Ovary (tissue), 7 donors: ENCODE data around the gene MTA1.

GRCh38 chr14:105388603-105389240, 9.6 kb upstream of the TEX22 start:
- PRO-cap, 7 experiments, result no peak in any of the 7 experiments
- RAMPAGE, long total RNA, 2 experiments, result no peak in any of the 2 experiments

DNA sequence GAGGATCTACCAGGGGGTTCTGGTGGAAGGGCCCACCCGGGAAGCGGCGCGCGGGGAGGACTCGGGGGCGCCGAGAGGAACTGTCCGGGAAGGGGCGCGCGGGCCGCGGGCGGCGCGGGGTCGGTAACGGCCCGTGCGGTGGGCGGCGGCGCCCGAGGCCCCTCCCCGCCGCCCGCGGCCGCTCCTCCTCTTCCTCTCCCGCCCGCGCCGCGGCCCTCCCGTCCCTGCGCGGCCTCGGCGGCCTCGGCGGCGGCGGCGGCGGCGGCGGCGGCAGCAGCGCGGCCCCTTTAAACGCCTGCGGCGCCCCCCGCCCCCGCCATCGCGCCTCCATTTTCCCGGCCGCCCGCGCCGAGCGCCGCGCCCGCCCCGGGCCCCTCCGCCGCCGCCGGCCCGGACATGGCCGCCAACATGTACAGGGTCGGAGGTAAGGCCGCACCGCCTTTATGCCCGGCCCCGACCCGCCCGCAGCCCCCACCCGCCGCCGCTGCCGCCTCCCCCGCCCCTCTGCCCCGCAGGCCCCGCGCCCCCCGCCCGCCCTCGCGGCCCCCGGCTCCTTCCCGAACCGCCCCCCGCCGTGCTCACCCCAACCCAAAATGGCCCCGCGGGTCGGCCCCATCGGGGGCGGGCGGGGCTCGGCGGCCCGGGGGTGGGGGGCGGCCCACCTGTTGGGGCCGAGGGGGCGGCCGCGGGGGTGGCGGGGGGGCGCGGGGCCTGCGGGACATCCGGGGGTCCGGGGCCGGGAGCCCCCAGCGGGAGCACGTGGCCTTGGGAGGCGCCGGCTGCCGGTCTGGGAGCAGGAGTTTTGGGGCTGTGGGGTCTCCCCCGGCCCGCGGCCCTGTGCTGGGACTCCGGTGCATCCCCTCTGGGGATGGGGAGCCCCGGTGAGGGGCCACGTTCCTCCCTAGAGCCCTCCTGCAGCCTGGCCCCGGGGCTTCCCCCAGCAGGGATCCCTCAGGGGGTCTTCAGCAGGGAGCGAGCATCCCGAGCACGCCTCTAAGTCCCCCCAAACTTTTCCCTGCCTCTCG, at the start of gene MTA1:
TSS of gene MTA1 (plus strand) at position 188 of the 1,025 bp plus-strand sequence.
- PRO-cap, 7 experiments, result peak in 7 of 7 experiments; most common plus-strand start position 221 of the sequence (in 5); most common minus-strand start position 128 of the sequence (in 7)
- RAMPAGE, long total RNA, 2 experiments, result no peak in any of the 2 experiments

GRCh38 chr14:105432589-105433128, 13.0 kb downstream of the MTA1 start:
- PRO-cap, 7 experiments, result no peak in any of the 7 experiments
- RAMPAGE, long total RNA, 2 experiments, result no peak in any of the 2 experiments

DNA sequence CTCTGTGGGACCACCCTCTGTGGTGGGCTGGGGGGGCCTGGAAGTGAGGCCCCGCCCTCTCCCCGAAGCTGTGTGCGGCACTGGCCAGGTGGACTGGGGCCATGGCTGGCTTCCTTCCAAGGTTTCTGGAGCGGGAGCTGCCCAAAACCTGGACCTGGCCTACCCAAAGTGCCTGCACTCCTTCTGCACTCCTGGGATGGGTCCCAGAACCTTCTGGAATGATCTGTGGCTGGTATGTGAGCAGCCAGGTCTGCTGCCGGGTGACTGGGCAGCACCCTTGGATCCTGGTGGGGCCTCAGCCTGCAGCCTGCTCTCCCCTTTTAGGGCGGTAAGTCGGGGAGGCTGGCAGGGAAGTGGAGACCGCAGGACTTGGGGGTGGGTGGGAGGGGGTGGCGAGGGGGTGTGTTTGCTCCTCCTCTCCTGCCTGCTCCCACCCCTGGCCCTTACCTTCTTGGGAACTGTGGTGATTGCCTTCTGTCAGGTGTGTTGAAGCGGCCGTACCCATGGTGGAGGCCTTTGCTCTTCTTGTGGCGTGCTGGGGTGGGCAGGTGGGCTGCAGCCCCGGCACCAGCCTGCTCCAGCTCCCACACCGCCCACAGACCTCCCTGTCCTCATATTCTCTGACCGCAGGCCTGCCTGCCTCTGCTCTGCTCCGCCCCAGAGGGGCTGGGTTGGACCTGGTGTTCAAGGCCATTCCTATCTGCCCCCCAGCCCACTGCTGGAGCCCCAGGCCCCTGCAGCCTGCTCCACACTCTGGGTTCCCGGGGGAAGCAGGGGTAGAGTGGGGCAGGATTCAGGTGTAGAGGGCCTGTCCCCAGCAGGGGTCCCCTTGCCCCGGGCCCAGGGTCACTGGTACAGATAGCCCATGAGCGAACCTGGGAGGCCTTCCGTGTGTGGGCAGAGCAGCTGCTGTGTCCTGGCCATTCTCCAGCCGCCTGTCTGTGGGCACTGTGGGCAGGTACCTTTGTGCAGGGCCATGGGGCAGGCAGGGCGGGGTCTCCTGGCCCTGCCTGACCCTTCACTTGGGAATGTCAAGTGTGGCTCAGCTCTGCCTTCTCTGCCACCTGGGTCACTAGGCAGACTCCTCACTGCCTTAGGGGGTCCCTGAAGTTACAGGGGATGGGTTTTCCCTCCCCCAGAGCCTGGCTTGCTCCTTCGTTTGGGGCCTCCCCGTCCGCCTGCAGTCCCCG, 5.1 kb downstream of the TEDC1 start:
- PRO-cap, 7 experiments, result no peak in any of the 7 experiments
- RAMPAGE, long total RNA, 2 experiments, result no peak in any of the 2 experiments

DNA sequence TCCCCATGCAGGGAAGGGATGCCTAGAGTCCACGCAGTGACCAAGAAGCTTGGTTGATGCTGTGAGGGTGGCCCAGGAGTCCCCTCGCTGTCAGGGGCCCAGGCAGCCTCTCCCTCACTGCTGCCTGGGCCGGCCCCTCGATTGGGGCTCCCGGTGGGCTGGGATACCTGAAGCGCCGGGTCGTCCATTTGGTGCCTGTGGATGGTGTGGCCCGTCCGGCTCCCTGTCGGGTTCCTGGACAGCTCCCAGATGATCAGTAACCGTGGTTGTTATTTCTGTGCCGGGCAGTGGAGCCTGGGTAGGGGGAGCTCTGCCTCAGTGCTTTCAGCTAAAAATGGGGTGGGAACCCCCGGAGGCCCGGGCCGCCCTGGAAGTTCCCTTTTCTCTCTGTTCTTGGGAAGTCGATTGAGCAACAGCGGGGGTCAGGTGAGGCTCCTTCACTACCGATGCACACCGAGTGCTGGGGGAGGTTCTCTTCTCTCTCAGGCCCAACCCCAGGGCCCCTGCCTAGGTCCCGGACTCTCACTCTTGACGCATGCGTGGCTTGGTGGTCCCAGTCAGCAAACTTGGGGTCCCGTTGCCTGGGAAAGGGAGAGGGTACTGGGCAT, 78.6 kb downstream of the TMEM121 start:
- PRO-cap, 7 experiments, result no peak in any of the 7 experiments
- RAMPAGE, long total RNA, 2 experiments, result no peak in any of the 2 experiments

DNA sequence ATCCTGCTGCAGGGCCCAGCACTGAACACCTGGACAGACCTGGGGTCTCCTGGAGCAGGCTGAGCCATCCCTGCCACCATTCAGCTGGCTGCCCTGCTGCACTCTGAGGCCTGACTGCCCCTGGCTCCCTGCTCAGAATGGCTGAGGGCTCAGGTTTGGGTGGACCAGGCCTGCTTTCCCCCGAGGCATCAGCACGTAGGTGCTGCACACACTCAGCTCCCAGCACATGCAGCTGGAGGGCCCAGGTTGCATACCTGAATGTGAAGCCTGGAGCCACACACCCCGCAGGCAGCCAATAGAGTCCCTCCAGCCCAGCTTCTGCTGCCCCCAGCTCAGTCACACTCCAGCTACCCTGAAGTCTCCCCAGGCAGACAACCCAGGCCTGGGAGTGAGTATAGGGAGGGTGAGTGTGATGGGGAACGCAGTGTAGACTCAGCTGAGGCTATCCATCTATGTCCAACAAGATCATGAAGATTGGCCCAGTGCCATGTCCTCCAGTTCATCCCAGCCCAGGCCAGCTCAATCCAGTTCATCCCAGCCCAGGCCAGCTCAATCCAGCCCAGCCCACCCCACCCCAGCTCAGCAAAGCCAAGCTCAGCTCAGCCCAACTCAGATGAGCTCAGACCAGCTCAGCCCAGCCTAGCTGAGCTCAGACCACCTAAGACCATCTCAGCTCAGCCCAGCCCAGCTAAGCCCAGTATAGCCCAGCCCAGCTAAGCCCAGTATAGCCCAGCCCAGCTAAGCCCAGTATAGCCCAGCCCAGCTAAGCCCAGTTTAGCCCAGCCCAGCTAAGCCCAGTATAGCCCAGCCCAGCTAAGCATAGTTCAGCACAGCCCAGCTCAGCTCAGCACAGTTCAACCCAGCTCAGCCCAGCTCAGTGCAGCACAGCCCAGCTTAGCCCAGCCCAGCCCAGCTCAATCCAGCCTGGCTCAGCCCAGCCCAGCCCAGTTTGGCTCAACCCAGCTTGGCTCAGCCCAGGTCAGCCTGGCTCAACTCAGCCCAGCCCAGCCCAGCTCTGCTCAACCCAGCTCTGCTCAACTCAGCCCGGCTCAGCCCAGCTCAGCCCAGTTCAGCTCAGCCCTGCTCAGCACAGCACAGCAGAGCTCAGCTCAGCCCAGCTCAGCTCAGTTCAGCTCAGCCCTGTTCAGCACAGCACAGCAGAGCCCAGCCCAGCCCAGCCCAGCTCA, 330.5 kb downstream of the TMEM121 start:
- PRO-cap, 7 experiments, result no peak in any of the 7 experiments
- RAMPAGE, long total RNA, 2 experiments, result no peak in any of the 2 experiments

DNA sequence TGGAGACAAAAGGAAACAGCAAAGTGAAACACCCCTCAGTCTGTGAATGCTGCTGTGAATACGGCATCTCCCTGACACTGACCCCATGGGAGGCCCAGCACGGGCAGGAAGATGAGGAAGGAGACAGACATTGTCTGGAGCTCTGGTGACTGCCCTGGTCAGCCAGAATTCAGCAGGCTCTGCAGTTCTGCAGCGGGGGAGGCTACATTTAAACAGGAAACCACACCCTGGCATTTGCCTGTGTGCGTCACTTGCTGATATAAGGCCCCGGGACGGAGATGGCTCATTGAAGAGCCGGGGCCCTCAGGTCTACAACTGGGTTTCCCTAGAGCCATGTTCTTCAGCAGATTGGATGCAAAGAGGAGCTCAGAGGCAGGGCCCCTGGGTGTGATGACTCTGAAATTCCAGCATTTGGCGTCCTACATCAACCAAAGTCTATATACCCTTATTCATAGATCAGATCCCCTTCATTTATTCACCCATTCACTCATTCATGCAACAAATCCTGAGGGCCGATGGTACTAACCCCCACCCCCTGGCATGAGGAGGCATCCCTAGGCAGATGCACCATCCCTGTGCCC, 413.8 kb downstream of the TMEM121 start:
- PRO-cap, 7 experiments, result no peak in any of the 7 experiments
- RAMPAGE, long total RNA, 2 experiments, result no peak in any of the 2 experiments

- PRO-cap, 7 experiments, result no peak in any of the 7 experiments
- RAMPAGE, long total RNA, 2 experiments, result no peak in any of the 2 experiments
Observed at GRCh38 chr14:106204136-106204815, 677.9 kb downstream of the TMEM121 start.

- PRO-cap, 7 experiments, result no peak in any of the 7 experiments
- RAMPAGE, long total RNA, 2 experiments, result start-site peak on the minus strand in 1 of 2 experiments, at chr14:106360317-106360323 at its widest, 29 reads per replicate
Observed at GRCh38 chr14:106360083-106360501, 833.7 kb downstream of the TMEM121 start.

GRCh38 chr14:106421969-106422402, 895.6 kb downstream of the TMEM121 start:
- PRO-cap, 7 experiments, result no peak in any of the 7 experiments
- RAMPAGE, long total RNA, 2 experiments, result start-site peak on the minus strand in 1 of 2 experiments, at chr14:106422180-106422184 at its widest, 153 reads per replicate

DNA sequence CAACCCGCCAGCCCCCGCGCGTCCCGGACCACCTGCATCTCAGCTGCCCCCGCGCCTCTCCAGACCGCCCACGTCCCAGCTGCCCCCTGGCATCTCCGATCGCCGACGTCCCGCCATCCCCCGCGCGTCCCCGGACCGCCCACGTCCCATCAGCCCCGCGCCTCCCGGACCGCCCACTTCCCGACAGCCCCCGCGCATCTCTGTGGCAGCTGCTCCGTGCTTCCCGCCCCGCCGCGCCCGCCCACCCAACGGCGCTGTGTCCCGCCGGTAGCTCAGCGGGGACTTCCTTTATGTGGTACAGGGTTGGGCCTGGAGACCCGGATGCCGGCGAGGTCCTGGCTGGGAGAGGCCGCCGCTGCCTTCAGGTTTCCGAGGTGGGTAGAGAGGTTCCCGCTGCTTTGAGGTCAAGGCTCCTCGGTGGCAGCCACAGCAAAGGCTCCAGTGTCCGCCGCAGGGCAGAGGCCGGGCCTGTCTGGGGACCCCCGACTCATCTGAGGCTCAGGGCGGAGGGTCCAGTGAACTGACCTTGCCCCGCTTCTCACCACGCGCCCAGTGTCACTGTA, 956.0 kb downstream of the TMEM121 start:
- PRO-cap, 7 experiments, result no peak in any of the 7 experiments
- RAMPAGE, long total RNA, 2 experiments, result no peak in any of the 2 experiments

- PRO-cap, 7 experiments, result no peak in any of the 7 experiments
- RAMPAGE, long total RNA, 2 experiments, result no peak in any of the 2 experiments
Observed at GRCh38 chr14:106509940-106510139, 983.5 kb downstream of the TMEM121 start.

- PRO-cap, 7 experiments, result no peak in any of the 7 experiments
- RAMPAGE, long total RNA, 2 experiments, result start-site peak on the minus strand in 1 of 2 experiments, at chr14:106557471-106557477 at its widest, 31 reads per replicate
Observed at GRCh38 chr14:106557290-106557795, 1031.0 kb downstream of the TMEM121 start.

GRCh38 chr14:106592960-106593366, 1066.6 kb downstream of the TMEM121 start:
- PRO-cap, 7 experiments, result no peak in any of the 7 experiments
- RAMPAGE, long total RNA, 2 experiments, result start-site peak on the minus strand in 2 of 2 experiments, at chr14:106593193-106593205 at its widest, 38 to 112 reads per replicate

GRCh38 chr14:106675335-106675768, 1149.0 kb downstream of the TMEM121 start:
- PRO-cap, 7 experiments, result no peak in any of the 7 experiments
- RAMPAGE, long total RNA, 2 experiments, result start-site peak on the minus strand in 1 of 2 experiments, at chr14:106675537-106675544 at its widest, 17 reads per replicate

- PRO-cap, 7 experiments, result peak in 7 of 7 experiments; most common plus-strand start chr14:106844228 (in 6); most common minus-strand start chr14:106844165 (in 7)
- RAMPAGE, long total RNA, 2 experiments, result no peak in any of the 2 experiments
Observed at GRCh38 chr14:106843737-106844312, 1317.4 kb downstream of the TMEM121 start.